Urinary bladder (tissue), 3 donors: ENCODE results near the genes TMEM50A and PAFAH2.

- PRO-cap, result no peak
- RAMPAGE, long total RNA, result no peak
Observed at GRCh38 chr1:25336618-25337489, 1.3 kb upstream of the TMEM50A start.

DNA sequence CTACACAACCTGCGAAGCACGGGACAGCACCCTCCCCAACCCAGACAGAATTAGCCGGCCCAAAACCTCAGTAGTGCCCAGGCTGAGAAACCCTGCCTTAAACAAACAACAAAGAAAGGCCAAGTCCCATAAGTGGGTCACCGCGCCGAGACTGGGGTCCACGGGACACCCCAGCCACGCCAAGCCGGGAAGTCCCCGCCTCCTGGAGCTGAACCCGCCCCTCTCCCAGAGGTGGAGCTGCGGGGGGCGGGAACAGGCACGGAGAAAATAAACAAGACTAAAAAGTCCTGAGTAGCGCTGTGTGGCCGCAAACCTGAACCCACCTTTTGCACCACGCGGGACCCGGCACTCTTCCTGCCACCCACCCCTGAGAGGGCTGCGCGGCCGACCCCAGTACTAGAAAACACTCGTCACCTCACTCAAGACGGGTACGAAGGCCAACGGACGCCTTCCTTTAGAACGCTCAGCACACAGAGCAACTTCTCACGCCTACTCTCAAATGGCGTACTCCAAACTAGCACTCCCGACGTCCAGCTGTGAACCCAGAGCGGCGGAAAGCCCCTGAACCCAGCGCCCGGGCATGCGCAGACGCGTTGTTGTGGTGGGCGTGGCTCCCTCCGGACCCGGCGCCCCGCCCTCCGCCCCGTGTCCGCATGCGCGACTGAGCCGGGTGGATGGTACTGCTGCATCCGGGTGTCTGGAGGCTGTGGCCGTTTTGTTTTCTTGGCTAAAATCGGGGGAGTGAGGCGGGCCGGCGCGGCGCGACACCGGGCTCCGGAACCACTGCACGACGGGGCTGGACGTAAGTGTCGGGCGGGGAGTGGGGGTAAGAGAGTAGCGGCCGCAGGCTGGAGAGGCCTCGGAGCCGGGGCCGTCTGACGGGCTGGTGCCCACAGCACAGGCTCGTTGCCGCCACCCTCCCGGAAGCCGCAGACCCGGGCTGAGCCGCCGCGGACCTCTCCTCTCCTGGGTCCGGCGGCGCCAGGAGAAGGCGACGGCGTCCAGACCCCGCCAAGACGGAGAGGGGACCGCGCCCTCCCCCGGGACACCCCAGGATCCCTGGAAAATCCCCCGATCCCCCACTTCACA lies at the start of gene TMEM50A:
TMEM50A (plus strand) TSS at position 680 of the 1,089 bp plus-strand sequence.
- PRO-cap, result unidirectional peak, plus-strand start at position 730 of the sequence; unidirectional peak, plus-strand start at position 816 of the sequence; unidirectional peak, plus-strand start at position 855 of the sequence
- RAMPAGE, long total RNA, result start-site peak on the plus strand centred at position 701 of the sequence, 117 bp wide, 1,126 and 394 reads in 2 replicates

- PRO-cap, result no peak
- RAMPAGE, long total RNA, result no peak
Observed at GRCh38 chr1:25340329-25340740, 2.2 kb downstream of the TMEM50A start.

- PRO-cap, result no peak
- RAMPAGE, long total RNA, result no peak
Observed at GRCh38 chr1:25474583-25475008, 43.9 kb downstream of the MACO1 start.

GRCh38 chr1:25544352-25544807 lies 974 bp downstream of the LDLRAP1 start:
- PRO-cap, result no peak
- RAMPAGE, long total RNA, result no peak

- PRO-cap, result no peak
- RAMPAGE, long total RNA, result no peak
Observed at GRCh38 chr1:25549250-25550501, 6.3 kb downstream of the LDLRAP1 start.

DNA sequence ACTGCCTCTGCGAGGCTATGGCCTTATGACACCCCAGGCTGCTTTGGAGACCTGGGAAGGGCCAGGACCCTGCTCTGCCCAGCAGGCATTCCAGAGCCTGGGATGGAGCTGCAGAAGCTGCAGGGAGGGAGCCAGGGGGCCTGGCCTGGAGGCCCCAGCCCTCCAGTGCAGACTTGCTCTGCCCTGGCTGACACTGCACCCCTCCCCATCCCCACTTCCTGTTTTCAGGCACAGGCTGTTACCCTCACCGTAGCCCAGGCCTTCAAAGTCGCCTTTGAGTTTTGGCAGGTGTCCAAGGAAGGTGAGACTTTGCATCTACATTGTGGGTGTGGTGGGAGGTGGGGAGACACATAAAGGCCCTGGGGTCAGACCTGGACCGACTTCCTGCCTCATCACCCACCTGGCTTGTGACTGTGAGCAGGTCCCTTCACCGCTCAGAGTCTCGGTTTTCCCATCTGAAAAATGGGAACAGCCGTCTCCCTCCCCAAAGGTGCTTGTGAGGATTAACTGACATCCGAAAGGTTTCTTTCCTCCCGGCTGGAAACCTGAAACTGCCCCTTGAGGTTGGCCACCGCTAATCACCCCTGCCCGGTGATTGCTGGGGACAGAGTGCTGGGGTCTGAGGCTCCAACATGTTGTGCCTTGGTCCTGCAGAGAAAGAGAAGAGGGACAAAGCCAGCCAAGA lies 19.2 kb downstream of the LDLRAP1 start:
- PRO-cap, result no peak
- RAMPAGE, long total RNA, result no peak

DNA sequence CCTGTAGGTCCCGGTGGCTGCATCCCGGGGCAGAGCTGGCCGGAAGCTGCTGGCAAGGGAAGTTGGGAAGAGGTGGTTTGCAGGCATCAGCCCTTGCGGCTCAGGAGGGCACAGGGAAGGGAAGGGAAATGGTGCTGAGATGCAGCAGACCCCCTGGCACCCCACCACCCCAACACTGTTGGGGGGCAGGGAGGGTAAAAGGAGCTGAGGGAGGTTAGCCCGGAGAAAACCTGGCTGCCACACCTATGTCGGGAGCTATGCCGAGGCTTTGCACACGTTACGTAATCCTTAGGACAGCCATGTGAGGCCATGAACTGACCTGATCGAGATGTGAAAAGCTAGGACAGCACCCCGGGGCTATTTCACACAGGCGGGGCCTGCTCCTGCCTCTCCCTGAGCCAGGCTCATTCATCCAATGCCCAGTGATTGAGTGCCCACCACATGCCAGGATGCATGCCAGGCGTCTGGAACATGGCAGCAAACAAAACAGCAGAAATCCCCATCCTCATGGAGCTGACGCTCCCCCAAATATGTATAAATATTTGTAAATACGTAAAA lies 30.1 kb downstream of the LDLRAP1 start:
- PRO-cap, result no peak
- RAMPAGE, long total RNA, result no peak

DNA sequence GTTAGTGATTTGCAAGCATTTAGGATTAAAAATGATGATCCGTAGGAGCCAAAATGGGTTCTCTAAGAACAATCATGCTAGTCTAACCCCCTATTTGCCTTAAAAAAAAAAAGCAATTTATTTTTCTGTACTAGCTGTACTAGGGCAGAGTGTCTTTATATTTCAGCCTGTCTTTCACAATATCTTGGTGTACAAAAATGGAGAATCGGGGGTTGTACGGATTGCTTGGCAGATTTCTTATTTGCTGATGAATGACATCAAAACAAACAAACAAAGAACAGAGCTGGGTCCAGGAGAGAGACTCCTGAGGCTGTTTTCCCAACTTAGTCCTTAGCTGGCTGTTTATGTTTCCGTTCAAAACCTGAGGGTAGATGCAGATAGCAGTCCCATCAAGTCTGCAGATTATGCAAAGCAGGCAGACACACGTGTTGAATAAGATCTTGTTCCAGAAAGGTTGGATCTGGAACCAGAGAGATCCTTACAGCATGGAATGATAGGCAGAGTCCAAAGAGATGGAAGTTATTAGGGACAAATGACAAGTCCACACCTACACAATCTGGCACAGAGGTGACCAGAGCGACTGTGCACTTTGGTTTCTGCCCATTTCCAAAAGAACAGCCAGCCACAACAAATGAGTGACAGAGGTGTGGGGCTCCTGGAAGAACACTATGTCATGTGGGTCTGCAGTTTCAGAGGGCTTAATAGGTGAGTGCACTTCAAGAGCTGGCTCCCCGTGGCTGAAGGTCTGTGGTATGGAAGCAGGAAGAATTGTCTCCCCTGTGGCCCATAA lies 65.5 kb downstream of the MAN1C1 start:
- PRO-cap, result no peak
- RAMPAGE, long total RNA, result no peak

- PRO-cap, result bidirectional peak, plus-strand start at chr1:25744522, minus-strand start at chr1:25744341
- RAMPAGE, long total RNA, result no peak
Observed at GRCh38 chr1:25743992-25744630, 55.9 kb upstream of the SELENON start.

GRCh38 chr1:25794097-25794730 lies 5.8 kb upstream of the SELENON start:
- PRO-cap, result no peak
- RAMPAGE, long total RNA, result no peak

DNA sequence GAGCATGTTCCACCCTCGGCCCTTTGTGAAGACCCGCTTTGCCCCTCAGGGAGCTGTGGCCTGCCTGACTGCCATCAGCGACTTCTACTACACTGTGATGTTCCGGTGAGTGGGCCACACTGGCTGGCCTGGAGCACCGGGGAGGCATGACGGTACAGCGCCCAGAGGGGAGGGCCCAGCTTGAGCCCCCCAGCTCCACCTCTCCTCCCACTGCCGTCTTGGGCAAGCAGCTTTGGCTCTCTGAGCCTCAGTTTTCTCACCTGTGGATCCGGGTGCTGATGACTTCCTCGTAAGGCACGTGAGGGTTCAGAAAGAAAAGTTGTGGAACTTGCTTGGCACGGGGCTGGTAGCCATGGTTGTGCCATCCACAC lies 9.0 kb downstream of the SELENON start:
- PRO-cap, result no peak
- RAMPAGE, long total RNA, result no peak

- PRO-cap, result no peak
- RAMPAGE, long total RNA, result no peak
Observed at GRCh38 chr1:25831840-25832424, 12.2 kb downstream of the MTFR1L start.

GRCh38 chr1:25876337-25876567 lies 744 bp upstream of the PAQR7 start:
- PRO-cap, result no peak
- RAMPAGE, long total RNA, result no peak

DNA sequence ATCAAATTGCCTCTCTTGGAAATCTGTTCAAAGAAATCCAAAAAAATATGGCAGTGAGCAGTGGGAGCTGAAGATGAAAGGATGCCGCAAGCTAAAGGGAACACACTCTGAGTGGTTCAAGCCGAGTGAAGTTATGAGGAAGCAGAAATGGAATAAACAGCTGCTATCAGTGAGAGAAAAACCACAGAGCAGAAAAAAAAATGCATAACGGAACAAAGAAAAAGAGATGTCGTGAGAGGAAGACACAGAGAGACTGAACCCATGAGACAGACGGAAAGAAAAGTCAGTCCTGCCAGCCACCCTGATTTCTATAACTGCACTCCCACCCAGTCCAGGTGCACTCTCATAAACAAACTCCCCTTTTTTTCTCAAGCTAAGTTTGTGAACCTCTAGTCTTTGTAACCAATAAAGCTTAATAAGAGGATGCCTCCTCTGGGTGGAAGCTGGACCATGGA lies 26.5 kb downstream of the PAFAH2 start:
- PRO-cap, result no peak
- RAMPAGE, long total RNA, result no peak

- PRO-cap, result unidirectional peak, minus-strand start at chr1:25998022; unidirectional peak, minus-strand start at chr1:25998063; unidirectional peak, minus-strand start at chr1:25998168
- RAMPAGE, long total RNA, result no peak
Observed at GRCh38 chr1:25997595-25998245, at the start of gene PAFAH2. PAFAH2 (minus strand) TSS chr1:25998063.

GRCh38 chr1:26047228-26047773 lies 1.4 kb upstream of the SLC30A2 start:
- PRO-cap, result no peak
- RAMPAGE, long total RNA, result no peak

DNA sequence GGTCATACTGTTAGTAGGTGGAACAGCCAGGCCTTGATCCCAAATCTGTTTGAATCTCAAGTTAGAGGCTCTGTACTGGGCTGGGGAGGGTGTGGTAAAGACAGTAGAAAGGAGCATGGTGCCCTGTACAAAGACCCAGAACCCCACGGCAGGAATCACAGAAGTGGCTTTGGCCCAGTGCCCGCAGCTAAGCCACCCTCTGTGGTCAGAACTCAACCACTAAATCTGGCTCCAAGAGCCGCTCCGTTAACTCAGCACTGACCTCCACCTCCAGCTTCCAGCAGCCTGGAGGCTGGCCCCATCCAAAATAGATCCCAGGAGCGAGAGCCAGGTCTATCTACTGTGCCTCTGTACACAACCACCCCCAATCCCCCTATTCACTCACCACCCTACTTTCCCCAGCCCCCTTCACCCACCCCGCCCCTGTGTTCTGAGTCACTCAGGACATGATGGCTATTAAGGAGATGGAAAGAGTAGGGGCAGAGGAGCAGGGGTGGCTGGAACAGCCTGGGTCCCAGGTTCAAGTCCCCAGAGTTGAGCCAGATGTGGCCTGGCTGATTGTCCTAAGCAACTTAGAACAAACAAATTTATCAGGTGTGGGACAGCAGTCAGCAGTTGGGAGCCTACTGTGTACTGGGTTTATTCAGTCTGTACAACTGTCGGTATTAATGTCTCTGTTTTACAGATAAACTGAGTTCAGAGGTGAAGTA lies 14.3 kb upstream of the TRIM63 start:
- PRO-cap, result no peak
- RAMPAGE, long total RNA, result no peak

- PRO-cap, result no peak
- RAMPAGE, long total RNA, result no peak
Observed at GRCh38 chr1:26126138-26126971, 14.7 kb downstream of the PDIK1L start.

DNA sequence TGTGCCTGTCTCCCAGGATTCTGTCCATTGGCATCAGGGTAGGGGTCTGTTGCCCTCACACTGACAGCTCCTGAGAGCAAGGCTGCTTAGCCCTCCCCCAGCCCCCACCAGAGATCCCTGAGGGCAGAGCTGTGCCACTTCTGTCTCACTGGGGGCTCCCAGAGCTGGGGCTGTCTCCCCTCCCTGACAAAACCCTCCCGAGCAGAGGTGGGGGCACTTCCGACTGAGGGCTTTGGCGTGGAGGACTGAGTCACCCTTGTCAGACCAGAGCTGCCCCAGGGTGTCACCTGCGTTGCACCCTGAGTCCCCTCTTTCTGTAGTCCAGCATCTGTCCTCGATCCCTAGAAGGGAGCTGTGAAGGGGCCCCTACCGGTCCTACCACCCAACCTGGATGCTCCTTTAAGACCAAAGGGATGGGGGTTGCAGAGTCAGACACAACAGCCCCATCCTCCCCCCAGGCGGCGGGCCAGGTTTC lies 2.4 kb upstream of the FAM110D start:
- PRO-cap, result no peak
- RAMPAGE, long total RNA, result no peak